Metastatic Breast Carcinoma in the Brain (tissue), 10 donors: ENCODE results near the genes NLK, SLC46A1, FOXN1 and SDF2.

- PRO-cap, 10 experiments = no peak in any of the 10 experiments
These were observed 4.5 kb downstream of the LGALS9 start for GRCh38 chr17:27635441-27635853.

GRCh38 chr17:27638003-27638740 is 7.2 kb downstream of the LGALS9 start:
- PRO-cap, 10 experiments = no peak in any of the 10 experiments

DNA sequence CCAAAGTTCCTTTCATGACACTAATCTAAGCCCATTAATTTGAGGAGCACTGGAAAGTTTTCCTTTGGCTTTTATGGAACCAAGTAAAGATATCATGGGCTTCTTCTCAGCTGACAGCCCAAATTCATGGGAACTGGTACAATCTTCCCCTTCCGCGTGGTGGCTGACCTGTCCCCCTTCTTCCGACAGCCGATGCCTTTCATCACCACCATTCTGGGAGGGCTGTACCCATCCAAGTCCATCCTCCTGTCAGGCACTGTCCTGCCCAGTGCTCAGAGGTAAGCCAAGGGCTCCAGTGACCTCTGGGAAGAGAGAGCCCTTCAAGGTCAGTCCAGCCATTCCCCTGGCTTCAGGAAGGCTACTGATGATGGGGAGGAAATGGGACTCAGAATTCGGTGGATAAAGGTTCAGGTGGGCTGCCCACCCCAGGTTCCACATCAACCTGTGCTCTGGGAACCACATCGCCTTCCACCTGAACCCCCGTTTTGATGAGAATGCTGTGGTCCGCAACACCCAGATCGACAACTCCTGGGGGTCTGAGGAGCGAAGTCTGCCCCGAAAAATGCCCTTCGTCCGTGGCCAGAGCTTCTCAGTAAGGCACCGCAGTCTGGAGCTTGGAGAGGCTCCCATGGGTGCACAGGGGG is 16.0 kb downstream of the LGALS9 start:
- PRO-cap, 10 experiments = no peak in any of the 10 experiments

DNA sequence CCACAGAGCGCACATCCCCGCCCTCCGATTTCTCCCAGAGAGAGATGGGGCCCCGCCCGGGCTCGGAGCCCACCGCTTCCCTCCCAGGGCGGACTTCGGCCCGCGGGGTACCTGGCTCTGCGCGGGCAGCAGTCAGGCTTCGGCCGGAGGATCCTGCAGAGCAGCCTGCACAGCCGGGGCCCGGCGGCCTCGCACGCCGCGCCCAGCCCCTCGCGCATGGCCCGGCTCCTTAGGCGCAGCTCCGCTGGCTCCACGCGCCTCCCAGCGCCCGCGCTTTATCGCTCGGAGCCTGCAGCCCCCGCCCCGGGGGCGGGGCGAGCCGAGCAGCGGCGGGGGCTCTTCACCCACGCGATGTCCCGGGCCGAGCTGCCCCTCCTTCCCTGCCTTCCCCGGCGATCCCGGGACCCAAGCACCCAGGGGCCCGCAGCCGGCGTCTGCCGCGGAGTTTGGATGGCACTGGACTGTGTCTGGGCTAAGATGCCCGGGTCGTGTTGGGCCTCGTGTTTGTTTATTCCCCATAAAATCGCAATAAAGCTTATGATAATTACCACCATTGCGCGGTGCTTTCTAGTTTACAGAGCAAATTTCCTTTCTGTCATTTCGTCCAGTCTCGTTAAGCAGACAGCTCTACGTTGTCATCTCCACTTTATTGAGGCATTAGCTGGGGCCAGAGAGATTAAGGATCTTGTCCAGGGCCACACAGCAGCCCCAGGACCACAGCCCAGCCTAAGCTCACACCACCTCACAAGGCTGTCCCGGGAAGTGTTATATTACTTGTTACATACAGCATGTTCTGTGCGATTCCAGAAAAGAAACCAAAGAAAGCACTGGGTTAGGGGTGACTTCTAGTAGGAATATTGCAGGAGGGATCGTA is 6.6 kb downstream of the NOS2 start:
- PRO-cap, 10 experiments = peak in 4 of 10 experiments; most common plus-strand start position 385 of the sequence (in 1); most common minus-strand start position 251 of the sequence (in 4)

- PRO-cap, 10 experiments = no peak in any of the 10 experiments
These were observed 2.5 kb downstream of the NOS2 start for GRCh38 chr17:27797834-27798309.

- PRO-cap, 10 experiments = no peak in any of the 10 experiments
These were observed at the start of gene NLK for GRCh38 chr17:28042259-28042755. Gene NLK, plus strand, starts transcription at chr17:28042677.

DNA sequence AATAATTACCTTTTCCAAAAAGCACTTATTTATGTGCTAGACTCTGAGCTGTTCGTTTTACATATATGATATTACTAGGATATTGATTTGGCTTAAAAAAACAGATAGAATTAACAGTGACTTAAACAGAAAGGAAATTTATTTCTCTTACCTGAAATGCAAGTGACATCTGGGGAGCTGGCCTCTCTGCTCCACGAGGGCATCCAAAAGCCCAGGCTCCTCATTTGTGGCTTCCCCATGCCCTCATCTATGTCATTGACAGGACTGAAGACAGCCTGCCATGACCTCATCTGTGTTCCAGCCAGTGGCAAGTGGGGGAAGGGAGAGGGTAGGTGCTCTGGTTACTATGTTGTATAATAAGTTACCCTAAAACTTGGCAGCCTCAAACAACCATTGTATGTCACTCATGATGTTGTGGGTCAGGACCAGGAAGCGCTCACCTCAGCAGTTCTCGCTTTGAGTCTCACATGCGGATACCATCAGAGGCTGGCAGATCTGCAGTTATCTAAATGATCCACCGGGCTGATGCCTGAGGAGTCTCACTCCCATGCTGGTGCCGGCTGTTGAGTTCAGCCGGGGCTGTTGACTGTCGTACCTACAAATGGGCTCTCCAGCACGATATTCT is 89.1 kb upstream of the TMEM97 start:
- PRO-cap, 10 experiments = no peak in any of the 10 experiments

DNA sequence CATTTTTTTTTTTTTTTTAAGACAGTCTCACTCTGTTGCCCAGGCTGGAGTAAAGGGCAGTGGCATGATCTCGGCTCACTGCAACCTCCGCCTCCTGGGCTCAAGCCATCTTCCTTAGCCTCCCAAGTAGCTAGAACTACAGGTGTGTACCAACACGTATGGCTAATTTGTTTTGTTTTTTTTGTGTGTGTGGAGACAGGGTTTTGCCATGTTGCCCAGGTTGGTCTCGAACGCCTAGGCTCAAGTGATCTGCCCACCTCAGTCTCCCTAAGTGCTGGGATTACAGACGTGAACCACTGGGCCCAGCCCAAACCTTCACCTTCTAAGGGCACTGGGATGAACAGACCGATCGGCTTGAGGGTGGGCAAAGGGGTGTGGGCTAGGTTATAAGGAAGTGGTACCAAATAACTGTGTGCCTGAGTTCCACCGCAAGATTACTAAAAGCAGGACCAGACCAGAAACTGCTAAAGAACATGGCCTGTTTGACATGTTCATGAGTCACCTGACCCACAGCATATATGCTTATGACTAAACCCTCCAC is 8.0 kb downstream of the TMEM97 start:
- PRO-cap, 10 experiments = no peak in any of the 10 experiments

DNA sequence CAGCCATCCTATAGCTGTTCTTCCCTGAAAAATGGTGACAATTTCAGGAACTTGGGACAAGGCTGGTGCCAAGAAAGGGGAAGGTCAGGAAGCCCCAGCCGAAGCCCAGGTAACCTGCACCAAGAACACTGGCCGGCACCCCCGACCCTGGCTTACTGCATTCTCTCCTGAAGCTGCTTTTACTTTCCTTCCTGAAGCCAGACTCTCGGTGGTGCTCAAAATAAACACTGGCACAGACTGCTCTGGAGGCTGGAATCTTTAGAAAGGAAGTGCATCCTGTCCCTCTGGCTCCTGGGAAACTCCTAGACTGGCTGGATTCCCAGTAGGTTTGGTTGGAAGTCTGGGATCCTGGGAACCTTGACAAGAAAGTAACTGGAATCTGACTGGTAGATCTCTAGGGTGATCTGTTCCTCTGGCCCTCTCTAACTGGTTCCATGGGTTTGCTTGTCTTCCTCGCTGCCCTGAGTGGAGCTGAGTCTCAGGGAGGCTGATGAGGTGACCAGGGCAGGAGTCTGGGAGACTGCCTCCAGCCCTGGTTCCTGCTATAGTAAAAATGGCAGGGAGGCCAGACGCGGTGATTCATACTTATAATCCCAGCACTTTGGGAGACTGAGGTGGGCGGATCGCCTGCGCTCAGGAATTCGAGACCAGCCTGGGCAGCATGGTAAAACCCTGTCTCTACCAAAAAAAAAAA is 3.0 kb downstream of the TNFAIP1 start:
- PRO-cap, 10 experiments = peak in 4 of 10 experiments; most common plus-strand start position 474 of the sequence (in 1); most common minus-strand start position 154 of the sequence (in 1)

- PRO-cap, 10 experiments = no peak in any of the 10 experiments
These were observed 9.7 kb downstream of the TNFAIP1 start for GRCh38 chr17:28344947-28346035.

DNA sequence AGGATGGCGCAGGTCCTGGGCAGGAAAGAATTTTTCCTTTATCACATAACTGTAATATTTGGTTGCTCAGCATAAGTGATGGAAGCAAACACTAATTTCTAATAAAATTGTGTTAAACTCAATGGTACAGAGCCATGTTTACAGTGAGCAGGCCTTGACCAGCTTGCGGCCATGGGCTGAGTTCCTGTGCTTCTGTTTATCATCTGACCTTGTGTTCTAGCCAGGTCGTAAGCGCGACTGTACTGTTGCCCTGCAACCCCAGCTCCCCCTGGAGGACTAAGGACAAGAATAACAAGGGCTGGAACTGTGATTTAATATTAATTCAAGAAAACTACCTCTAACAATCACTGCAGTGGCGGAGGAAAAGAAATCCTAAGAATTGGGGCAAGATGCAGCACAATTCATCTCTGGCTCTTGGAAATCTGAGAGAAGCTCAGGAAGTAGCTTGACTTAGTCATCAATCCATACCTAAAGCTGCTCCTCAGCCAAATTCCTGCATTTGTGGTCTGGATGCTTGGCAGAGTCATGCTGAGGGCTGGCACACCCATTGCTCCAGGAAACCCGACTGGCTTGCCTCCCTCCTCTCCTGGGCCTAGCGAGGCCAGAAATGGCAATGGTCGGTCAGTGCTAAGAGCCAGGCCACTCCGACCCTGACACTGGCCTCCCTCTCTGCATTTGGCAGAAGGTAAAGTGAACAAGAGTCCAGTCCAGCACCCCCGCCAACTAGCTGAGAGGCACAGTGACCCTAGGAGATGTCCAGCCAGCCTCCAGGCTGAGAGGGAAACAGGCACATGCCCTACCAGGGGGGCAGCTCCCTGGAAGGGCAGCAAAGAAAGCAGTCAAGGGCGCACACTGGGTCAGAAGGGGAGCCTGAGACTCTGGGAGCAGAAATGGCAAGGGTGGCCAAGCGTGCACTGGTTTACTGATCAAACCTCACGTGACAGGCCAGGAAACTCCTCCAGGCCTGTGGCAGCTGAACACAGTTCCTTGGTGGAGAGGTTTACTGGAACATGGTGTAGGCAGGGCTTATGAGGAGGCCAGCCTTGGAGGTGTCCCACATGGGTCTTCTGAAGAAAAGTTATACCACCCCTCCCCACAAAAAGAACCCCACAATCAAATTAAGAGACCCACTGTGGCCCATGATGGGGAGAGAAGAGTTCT is 10.1 kb downstream of the POLDIP2 start:
- PRO-cap, 10 experiments = peak in 2 of 10 experiments; most common plus-strand start position 210 of the sequence (in 1); most common minus-strand start position 189 of the sequence (in 1)

DNA sequence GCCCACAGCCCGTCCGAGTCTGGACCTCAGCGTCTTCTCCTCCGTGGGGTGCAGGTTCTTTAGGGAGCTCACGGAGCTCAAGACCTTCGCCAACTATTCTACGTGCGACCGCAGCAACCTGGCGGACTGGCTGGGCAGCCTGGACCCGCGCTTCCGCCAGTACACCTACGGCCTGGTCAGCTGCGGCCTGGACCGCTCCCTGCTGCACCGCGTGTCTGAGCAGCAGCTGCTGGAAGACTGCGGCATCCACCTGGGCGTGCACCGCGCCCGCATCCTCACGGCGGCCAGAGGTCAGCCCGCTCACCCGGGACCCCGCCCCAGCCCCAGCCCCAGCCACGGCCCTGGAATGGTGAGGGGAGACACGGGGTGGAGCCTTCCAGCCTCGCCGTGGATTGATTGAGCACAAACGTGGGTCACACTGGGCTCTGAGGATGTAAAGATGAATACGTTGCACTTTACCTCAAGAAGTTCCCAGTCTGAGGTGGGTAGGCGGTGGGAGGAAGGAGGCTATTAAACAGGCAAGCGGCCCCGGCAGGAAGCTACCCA is 13.6 kb downstream of the SARM1 start:
- PRO-cap, 10 experiments = peak in 4 of 10 experiments; most common plus-strand start position 159 of the sequence (in 1); most common minus-strand start position 132 of the sequence (in 2)

GRCh38 chr17:28405518-28406942 is at the start of gene SLC46A1:
Gene SLC46A1, minus strand, starts transcription at chr17:28406212.
- PRO-cap, 10 experiments = peak in 6 of 10 experiments; most common plus-strand start chr17:28406238 (in 5); most common minus-strand start chr17:28406175 (in 4)

- PRO-cap, 10 experiments = no peak in any of the 10 experiments
These were observed 2.7 kb upstream of the SLC13A2 start for GRCh38 chr17:28470547-28471280.

- PRO-cap, 10 experiments = peak in 1 of 10 experiments; most common plus-strand start chr17:28506348 (in 1)
These were observed at the start of gene FOXN1 for GRCh38 chr17:28506153-28506546. Gene FOXN1, plus strand, starts transcription at chr17:28506348.

DNA sequence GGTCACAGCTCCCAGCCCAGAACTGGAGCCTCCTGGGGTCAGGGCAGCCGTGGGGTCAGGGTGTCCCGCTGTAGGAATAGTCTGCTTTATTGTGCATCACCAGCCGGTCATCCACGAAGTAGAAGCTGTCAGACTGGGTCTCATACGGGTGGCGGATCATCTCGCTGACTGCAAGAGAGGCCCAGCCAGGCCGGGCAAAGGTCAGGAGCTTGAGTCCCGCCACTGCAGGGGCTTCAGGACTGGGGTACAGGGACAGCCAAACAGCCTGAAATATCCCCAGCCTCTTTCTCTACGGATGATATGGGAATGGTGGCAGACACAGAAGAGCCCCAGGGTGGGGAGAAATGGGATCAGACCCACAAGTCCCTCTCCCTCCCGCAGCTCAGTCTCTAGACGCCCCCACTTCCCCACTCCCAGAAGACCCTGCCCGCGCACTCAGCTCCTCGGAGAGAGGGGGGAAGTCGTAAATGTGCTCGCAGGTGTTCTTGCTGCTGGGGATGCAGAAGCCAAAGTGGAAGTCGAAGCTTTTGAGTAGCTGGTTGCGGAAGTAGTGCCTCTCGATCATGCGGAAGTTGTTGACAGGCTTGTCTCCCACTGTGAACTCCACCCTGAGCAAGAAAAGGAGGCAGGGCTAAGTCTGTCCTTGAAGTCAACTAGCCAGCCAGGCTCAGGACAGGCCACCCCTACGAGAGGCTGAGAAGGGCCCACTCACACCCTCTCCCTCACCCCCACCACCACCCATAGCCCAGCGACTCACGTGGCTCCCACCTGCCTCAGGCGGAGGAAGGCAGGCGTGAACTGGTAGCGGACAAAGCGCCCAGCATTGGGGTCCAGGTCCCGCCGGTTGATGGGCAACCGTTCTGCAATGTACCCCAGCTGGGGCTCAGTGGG is 4.9 kb downstream of the UNC119 start:
- PRO-cap, 10 experiments = no peak in any of the 10 experiments

DNA sequence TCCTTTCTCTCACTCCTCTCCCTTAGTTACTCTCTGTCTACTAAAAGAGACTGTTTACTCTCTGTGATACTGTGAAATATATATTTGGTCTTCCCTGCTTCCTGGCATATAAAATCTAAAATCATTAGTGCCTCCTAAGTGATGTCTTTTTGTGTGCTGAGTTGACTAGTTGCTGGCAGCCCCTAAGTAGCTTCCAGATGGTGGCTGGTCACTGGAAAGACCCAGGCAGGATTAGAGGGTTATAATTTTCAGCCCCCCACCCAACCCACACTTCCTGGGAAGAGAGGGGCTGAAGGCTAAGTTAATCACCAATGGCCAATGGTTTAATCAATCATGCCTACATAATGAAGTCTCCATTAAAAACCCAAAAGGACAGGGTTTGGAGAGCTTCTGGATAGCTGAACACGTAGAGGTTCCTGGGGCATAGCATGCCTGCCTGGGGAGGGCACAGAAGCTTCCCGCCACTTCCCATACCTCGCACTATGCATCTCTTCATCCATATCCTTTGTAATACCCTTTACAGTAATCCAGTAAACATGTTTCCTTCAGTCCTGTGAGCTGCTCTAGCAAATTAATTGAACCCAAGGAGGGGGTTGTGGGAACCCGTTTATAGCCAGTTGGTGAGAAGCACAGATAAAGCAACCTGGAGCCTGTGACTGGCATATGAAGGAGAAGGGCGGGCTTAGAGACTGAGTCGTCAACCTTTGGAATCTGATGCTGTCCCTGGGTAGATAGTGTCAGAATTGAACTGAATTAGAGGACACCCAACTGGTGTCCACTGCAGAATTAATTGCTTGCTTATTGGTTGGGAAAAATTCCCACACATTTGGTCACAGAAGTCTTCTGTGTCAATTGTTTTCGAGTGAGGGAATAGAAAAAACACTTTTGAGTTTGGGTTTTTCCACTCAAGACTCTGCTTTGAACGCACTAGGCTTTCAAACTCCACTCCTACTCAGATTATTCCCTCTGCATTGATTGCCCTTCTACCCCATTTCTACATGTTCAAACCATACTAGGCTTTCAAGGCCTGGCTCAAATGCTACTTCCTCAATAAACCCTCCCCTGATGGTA is 12.7 kb upstream of the RSKR start:
- PRO-cap, 10 experiments = no peak in any of the 10 experiments

DNA sequence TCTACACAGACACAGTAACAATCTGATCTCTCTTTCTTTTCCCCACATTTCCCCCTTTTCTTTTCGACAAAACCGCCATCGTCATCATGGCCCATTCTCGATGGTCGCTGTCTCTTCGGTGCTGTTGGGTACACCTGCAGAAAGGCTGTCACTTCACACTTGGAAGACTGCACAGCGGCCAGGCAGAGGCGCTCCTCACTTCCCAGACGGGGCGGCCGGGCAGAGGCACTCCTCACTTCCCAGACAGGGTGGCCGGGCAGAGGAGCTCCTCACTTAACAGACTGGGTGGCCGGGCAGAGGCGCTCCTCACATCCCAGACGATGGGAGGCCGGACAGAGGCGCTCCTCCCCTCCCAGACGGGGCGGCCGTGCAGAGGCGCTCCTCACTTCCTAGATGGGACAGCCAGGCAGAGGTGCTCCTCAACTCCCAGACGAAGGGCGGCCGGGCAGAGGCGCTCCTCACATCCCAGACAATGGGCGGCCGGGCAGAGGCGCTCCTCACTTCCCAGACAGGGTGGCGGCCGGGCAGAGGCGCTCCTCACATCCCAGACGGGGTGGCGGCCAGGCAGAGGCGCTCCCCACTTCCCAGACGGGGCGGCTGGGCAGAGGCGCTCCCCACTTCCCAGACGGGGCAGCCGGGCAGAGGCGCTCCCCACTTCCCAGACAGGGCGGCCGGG is 2.9 kb downstream of the SDF2 start:
- PRO-cap, 10 experiments = no peak in any of the 10 experiments

DNA sequence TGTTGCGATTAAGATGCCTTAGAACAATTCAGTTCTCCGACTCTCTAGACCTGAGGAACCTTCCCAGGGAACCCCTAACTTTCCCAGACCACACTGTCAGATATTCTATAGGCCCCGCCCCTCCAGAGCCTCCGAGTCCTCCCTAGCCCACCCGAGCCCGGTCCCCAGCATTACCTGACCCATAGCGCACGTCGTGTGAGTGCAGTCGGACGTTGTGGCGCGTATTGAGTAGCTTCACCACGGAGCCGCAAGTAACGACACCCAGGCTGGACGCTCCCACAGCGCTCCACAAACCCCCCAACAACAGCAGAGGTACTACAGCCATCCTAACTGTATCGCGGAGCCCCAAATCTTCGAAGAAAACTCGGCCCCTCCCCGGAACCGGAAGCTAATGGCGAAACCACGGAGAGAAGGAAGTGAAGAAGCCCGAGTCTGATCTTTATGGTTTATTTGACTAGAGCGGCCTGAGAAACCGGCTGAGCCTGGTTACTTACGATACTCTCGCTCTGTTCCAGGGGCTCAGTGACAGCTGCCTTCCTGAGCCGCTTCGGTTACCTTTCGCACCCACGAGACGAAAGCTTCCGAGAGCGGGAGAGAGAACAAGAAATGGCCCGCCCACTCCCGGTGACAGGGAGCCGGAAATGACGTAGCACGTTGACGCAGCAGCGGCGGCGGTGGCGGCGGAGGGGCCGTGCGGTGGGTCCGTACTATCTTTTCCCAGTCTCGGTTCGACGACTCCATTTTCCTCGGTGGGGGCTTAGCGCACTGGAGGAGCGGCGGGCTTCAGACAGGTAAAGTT is at the start of gene SDF2:
Gene SDF2, minus strand, starts transcription at position 355 of the 799 bp plus-strand sequence.
- PRO-cap, 10 experiments = peak in 10 of 10 experiments; most common plus-strand start position 657 of the sequence (in 8); most common minus-strand start position 355 of the sequence (in 8)

DNA sequence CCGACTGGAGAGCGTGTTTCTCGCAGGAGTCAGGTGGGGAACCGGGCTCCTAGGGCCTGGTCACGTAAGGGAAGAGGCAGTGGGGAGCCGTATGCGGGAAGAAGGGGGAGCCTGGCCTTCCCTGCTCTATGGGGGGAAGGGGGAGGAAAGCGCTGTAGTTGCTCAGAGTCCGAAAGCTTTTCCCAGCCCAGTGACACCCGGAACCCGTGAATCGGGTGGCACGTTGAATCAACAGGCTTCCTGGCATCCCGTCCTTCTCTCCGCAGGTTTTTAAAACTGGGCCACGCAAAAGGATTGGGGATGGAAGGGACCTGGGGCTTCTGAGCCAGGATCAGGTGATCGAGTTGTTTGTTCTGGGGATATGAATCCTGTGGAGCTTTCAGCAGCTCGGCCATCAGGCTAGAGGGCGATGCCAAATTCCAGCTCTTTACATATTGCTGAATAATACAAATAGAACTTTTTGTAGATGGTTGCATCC is 385 bp downstream of the SUPT6H start:
- PRO-cap, 10 experiments = peak in 2 of 10 experiments; most common plus-strand start position 292 of the sequence (in 1); most common minus-strand start position 262 of the sequence (in 1)